Tibial nerve (tissue), 3 donors: Measurements from ENCODE around the genes RPL23, MED1 and NEUROD2.

DNA sequence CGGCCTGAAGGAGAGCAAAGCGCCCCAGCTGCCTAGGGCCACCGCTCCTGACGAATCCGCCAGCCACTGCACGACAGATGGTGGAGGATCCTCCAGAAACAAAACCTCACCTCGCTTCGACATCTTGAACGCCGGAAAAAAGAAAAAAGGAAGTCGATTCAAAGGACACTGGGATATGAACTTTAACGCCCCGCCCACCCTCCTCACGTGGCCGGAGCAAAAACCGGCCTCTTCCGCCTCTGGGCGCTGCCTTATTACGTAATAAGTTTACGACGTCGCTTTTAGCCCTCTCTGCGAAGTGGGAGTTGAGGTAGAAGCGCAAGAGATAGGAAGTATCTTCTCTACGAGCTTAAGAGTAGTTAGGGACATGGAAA lies at the start of gene RPL23:
RPL23 (minus strand) TSS at position 134 of the 374 bp plus-strand sequence.
- PRO-cap = bidirectional peak, plus-strand start at position 311 of the sequence, minus-strand start at position 149 of the sequence
- RAMPAGE, long total RNA, 3 experiments = start-site peak on the minus strand in 3 of 3 experiments, centred at positions 135 to 151 of the sequence, 36 to 614 reads per replicate

DNA sequence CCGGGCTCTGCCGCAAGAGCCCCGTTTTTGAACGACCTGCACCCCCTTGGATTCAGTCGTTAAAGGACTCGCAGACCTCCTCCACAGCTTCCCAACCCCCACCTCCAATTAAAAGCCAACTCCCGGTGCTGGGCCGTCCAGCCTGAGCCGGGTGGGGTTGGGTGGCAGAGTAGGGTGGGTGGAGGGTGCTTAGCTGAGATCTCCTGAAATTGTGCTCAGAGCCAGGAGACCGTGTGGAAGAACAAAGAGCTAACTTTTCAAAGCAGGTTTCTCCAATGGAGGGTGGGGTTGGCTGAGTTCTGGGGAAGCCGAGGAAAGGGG lies 920 bp downstream of the LASP1 start:
- PRO-cap = bidirectional peak, plus-strand start at position 145 of the sequence, minus-strand start at position 110 of the sequence
- RAMPAGE, long total RNA, 3 experiments = no peak in any of the 3 experiments

- PRO-cap = no peak
- RAMPAGE, long total RNA, 3 experiments = no peak in any of the 3 experiments
Observed at GRCh38 chr17:38884918-38885505, 15.2 kb downstream of the LASP1 start.

DNA sequence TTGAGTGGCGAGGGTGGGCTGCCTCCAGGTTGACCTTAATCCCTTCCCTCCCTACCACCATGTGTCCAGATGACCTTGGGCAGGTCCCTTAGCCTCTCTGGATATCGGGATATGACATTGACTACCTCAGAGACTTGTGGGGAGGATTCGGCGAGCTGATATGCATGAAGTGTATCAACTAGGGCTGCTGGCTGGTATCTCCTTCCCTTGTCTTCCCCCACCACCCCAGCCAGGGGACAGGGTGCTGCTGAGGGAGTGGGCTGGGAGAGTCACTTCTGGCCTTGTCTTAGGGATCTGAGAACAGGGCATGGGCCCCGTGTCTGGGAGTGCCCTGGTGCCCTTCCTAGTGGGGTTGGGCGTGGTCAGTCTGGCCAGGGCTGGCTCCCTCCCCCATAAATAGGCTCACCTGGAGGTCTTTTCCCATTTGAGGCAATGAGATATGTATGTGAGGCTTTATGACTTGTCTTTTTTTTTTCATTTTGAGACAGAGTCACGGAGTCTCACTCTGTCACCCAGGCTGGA lies 41.5 kb downstream of the LASP1 start:
- PRO-cap = no peak
- RAMPAGE, long total RNA, 3 experiments = no peak in any of the 3 experiments

DNA sequence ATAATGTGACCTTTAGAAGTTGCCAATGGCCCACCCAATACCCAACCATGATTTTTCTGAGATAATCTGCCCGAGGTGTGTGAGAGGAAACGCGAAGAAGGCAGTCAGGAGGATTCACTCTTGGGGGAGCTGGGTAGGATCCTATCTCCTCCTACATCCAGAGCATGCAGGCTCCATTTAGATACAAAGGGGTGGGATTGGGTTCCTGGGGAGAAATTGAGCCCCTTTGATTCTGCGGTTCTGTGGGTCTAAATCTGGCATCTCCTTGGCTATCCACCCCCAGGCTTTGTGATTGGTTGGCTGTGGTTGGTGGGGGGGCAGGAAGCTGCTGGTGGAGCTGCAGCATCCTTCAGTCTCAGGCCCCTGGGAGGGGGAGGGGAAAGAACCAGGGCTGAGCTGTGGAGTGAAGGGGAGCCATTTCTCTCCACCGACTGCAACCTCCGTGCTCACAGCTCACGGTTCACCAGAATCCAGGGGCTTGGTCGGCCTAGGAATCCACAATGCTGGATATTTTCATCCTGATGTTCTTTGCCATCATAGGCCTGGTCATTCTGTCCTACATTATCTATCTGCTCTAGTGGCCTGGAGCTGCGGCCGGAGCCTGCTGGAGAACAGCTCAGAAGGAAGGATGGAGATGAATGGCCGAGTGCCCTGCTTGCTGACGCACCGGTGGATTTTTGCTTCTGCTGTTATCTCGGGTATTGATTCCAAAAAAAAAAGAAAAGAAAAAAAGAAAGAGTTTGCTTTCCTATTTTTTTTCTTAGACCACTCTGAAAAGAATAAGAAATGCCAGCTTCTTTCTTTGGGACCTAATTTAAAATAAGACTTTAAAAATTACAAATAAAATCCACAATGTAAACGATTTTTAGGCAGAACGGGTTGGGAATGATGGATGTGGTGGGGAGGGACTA lies 41.8 kb downstream of the FBXO47 start:
- PRO-cap = no peak
- RAMPAGE, long total RNA, 3 experiments = no peak in any of the 3 experiments

DNA sequence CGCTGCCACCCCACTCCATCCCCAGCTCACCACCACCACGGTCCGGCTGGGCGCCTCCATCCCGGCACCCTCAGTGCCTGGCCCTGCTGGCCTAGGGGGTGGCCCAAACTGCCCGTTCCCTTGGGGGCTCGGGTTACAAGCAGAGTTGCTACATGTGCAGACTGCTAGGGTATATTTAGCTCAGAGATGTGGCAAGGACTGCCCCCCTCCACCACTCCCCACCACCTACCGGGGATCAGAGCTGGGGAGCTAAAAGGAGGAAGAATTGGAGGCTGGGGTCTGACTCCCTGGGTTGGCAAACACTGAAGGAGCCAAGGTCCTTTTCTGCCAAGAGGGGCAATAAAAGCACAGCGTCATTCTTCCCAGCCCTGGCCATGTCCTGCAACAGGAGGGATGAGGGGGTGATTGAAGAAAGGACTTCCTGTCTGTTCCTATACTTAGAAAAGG lies 4.0 kb downstream of the CACNB1 start:
- PRO-cap = no peak
- RAMPAGE, long total RNA, 3 experiments = no peak in any of the 3 experiments

DNA sequence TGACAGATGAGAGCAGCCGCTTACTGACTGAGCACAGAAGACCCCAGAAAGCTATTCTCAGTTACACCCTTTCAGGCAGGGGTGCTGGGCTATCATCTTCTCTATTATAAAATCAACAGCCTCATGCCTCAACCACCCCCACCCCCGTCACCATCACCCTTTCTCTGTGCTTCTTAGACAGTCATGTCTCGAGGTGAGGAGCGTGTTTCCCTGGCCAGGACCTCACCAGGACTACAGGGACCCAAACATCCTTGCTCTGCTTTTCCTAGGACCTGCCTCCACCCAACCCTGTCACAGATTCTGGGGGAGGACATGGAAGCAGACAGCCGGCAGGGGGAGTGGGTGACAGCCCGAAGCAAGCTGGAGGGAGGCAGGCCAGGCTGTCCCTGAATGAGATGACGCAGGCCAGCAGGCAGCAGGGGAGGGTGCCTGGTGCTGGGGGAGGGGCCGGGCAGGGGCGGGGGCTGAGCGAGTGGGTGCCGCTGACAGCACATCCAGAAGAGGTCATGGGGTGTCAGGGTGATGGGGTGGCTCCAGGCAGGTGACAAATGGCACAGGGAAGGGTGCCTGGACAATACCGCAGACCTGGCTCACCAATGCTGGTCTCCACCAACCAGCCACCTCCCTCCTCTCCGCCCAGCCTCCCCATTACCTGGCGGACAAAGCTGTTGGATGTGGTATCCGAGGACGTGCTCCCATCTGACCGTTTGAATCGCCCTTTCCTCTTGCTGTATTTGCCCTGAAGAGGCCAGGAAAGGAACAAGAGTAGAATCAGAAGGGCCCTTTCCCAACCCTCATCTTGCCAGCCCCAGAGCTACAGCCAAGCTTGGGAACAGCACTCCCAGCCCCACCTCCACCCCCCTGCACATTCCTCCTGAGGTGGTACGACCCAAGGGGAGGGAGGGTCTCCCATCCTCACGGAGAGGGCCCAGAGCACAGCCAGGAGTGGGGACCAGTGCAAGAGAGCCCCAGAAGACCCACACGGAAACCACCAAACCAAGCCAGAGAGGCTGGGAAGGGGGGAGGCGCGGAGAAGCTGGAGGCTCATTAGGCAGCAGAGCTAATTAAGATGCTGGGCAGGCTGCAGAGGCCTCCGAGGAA lies 2.9 kb downstream of the CACNB1 start:
- PRO-cap = no peak
- RAMPAGE, long total RNA, 3 experiments = no peak in any of the 3 experiments

GRCh38 chr17:39206511-39206821 lies 6.4 kb downstream of the RPL19 start:
- PRO-cap = no peak
- RAMPAGE, long total RNA, 3 experiments = no peak in any of the 3 experiments

DNA sequence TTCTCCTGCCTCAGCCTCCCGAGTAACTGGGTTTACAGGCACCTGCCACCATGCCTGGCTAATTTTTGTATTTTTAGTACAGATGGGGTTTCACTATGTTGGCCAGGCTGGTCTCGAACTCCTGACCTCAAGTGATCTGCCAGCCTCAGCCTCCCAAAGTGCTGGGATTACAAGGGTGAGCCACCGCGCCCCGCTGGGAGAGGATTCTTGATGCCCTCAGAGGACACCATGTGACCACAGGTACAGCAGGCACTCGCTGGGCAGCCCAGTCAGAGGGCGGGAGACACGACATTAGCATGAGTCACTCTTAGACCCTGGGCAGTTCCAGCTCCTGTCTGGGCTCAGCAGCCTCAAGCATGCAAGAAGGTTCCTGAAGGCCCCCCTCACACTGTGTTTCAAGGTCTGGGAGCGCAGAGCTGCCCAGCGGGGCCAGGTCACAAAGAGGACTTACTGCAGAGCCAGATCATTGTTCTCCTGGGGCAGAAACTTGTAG lies 11.9 kb downstream of the STAC2 start:
- PRO-cap = no peak
- RAMPAGE, long total RNA, 3 experiments = no peak in any of the 3 experiments

- PRO-cap = no peak
- RAMPAGE, long total RNA, 3 experiments = no peak in any of the 3 experiments
Observed at GRCh38 chr17:39443401-39443913, 7.6 kb downstream of the MED1 start.

DNA sequence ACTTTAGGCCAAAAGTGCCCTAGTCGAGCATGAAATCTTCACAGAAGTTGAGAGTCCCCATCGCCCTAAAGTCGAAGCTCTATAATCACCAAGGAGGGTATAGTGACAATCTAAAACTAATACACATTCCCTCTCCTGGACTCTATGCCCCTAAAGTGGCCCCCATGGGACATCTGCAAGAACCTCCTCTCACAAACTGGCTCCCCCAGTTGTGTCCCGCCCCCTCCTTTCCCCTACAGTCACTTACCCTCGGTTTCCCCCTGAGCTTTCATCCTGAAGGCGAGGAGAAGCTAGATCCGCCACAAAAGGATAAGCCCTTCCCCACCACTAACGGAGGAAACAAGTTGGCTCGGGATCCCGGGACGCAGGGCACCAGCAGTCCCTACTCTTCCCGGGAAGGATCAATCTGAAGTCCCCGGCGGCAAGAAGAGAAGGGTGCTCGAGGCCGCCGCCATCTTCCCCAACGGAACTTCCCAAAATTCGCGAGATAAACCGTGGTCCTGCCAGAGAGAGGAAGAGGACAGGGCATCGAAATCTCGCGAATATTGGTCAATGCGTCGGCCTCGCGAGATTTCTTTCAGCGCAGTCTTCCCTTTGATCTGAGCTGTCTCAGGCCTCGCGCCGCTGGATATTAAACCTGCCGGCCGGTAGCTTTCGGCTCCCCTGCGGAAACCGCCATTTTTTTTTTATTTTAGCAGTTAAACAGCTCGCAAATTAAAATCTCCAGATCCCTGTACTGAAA lies at the start of gene MED1:
MED1 (minus strand) TSS at position 473 of the 742 bp plus-strand sequence.
- PRO-cap = bidirectional peak, plus-strand start at position 616 of the sequence, minus-strand start at position 472 of the sequence
- RAMPAGE, long total RNA, 3 experiments = start-site peak on the minus strand in 1 of 3 experiments, centred at position 473 of the sequence, 147 reads per replicate

DNA sequence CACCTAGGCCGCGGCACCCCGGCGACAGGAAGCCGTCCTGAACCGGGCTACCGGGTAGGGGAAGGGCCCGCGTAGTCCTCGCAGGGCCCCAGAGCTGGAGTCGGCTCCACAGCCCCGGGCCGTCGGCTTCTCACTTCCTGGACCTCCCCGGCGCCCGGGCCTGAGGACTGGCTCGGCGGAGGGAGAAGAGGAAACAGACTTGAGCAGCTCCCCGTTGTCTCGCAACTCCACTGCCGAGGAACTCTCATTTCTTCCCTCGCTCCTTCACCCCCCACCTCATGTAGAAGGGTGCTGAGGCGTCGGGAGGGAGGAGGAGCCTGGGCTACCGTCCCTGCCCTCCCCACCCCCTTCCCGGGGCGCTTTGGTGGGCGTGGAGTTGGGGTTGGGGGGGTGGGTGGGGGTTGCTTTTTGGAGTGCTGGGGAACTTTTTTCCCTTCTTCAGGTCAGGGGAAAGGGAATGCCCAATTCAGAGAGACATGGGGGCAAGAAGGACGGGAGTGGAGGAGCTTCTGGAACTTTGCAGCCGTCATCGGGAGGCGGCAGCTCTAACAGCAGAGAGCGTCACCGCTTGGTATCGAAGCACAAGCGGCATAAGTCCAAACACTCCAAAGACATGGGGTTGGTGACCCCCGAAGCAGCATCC lies 450 bp downstream of the CDK12 start:
- PRO-cap = bidirectional peak, plus-strand start at position 387 of the sequence, minus-strand start at position 280 of the sequence
- RAMPAGE, long total RNA, 3 experiments = no peak in any of the 3 experiments

DNA sequence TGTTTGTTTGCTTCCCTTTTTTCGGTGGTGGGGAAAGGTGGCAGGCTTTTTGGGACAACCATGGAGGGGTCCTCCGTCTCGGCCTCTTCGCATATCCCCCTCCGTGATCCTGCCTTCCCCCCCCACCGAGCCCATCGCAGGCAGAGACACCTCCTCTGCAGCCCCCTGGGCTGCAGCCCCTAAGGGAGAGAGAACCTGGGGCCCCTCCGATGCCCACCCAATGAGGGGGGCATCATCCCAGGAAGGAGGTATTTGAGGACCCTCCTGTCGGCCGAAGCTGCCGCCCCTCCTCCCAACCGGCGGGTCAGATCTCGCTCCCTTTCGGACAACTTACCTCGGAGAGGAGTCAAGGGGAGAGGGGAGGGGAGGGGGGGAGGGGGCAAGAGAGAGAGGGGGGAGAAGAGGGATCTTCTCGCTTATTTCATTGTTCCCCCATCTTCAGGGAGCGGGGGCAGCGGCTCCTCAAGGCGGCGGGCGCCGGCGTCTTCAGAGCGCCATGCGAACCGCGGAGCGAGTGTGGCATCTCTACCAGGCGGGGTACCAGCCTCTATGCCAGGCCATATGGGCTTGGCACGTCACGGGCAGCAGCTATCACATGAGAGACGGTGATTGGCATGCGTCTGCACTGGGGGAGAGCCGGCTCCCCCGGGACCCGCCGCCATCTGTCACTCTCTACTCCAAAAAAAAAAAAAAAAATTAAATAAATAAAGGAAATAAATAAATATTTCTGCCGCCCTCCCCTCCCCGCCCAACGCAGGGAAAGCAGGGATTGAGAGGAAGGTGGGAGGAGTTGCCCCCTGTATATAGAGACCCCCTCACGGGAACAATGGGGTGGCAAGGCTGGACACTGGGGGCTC lies at the start of gene NEUROD2:
NEUROD2 (minus strand) TSS at position 527 of the 857 bp plus-strand sequence.
- PRO-cap = no peak
- RAMPAGE, long total RNA, 3 experiments = no peak in any of the 3 experiments

- PRO-cap = no peak
- RAMPAGE, long total RNA, 3 experiments = no peak in any of the 3 experiments
Observed at GRCh38 chr17:39627935-39628973, 1.5 kb downstream of the PPP1R1B start.

GRCh38 chr17:39701004-39702077 lies 1.5 kb downstream of the ERBB2 start:
- PRO-cap = no peak
- RAMPAGE, long total RNA, 3 experiments = no peak in any of the 3 experiments

DNA sequence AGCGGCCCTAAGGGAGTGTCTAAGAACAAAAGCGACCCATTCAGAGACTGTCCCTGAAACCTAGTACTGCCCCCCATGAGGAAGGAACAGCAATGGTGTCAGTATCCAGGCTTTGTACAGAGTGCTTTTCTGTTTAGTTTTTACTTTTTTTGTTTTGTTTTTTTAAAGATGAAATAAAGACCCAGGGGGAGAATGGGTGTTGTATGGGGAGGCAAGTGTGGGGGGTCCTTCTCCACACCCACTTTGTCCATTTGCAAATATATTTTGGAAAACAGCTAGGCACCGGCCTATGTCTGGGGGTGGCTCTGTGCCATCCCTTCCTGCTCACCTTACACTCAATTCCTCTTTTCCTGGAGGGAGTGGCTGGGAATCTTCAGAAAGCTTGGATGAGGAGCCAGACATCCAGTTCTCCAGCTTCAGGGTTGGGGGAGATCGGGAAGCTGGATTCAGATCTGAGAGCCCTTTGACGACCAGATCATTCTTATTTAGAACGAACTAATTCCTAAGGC lies 1.9 kb downstream of the MIEN1 start:
- PRO-cap = no peak
- RAMPAGE, long total RNA, 3 experiments = no peak in any of the 3 experiments

DNA sequence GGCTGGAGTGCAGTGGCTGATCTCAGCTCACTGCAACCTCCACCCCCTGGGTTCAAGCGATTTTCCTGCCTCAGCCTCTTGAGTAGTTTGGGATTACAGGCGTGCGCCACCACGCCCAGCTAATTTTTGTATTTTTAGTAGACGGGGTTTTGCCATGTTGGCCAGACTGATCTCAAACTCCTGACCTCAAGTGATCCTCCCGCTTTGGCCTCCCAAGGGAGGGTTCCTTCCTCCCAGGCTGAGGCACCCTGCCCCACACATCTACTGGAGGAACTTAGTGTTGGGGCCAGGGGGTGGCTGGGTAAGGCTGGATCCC lies 15.7 kb downstream of the GRB7 start:
- PRO-cap = no peak
- RAMPAGE, long total RNA, 3 experiments = no peak in any of the 3 experiments

- PRO-cap = no peak
- RAMPAGE, long total RNA, 3 experiments = no peak in any of the 3 experiments
Observed at GRCh38 chr17:39759046-39759580, 21.4 kb downstream of the GRB7 start.

DNA sequence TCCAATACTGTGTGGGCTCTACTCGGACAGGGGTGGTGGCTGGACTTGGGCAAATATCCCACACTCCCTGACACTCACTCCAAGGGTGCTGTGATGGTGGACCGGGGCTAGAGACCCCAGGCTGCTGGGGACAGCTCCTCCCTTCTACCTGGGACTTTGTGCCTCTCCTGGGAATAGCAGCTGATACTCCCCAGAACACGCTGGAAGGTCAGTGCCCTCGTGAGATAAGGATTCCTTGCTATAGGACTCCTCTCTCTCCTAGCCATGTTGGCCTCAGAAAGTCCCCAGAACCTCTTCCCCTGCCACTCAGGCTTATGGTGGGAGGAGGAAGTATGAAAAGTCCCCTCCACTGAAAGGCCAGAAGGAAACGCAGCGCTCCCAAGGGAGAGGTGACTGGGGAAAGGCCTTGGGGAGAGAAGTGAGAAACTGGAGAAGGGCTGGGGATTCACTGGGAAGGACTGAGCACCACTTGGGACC lies 1.8 kb upstream of the GSDMB start:
- PRO-cap = no peak
- RAMPAGE, long total RNA, 3 experiments = no peak in any of the 3 experiments

DNA sequence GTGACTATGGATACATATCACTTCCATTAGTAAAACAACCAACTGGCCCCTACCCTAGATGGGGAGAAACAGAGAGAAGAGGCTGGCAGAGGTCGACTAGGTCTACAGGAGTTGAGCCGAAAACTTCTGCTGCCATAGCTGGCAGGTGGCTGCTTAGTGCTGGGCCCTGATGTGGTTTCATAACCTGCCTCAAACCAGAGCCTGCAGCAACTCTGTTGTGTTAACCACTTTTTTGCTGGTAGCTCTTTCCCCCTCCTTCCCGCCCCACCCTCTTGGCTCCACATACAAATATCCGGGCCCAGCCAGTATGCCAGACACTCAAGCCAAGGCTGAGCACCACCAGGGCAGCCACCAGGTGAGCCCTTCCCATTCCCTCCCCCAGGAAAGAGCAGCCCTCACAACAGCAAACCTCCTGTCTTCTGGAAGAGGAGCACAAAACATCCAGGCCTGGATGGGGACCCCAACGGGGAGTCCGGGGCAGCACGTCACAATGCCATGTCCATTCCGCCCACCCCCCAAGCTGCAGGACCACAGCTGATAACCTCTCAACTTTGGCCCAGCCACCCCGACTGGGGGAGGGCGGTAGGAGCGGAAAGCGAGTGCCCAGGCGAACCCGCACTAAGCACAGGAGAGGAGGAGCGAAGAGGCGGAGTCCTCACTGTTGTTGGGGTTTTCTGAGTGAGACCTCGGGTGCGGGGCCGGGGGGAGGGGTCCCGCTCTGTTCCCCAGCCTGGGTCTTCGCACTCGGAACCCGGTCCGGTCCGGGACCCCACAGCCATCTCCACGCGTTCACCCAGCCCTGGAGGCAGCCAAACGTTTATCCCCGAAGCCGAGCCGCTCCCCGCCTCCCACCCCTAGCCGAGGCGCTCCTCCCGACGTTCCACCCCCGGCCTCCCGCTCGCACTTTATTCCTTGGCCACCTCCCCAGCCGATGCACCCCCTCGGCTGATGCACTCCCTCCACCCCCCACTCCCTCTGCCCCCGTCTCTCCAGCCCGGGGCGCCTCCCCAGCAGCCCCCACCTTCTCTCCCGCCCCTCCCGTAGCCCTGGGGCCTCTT lies 664 bp downstream of the ORMDL3 start:
- PRO-cap = no peak
- RAMPAGE, long total RNA, 3 experiments = no peak in any of the 3 experiments